Progenitor cell of endocrine pancreas (in vitro differentiated cells): ENCODE results near the gene HAUS6.

- PRO-cap = no peak
Measured at GRCh38 chr9:17905518-17906044, 326.7 kb downstream of the SH3GL2 start.

DNA sequence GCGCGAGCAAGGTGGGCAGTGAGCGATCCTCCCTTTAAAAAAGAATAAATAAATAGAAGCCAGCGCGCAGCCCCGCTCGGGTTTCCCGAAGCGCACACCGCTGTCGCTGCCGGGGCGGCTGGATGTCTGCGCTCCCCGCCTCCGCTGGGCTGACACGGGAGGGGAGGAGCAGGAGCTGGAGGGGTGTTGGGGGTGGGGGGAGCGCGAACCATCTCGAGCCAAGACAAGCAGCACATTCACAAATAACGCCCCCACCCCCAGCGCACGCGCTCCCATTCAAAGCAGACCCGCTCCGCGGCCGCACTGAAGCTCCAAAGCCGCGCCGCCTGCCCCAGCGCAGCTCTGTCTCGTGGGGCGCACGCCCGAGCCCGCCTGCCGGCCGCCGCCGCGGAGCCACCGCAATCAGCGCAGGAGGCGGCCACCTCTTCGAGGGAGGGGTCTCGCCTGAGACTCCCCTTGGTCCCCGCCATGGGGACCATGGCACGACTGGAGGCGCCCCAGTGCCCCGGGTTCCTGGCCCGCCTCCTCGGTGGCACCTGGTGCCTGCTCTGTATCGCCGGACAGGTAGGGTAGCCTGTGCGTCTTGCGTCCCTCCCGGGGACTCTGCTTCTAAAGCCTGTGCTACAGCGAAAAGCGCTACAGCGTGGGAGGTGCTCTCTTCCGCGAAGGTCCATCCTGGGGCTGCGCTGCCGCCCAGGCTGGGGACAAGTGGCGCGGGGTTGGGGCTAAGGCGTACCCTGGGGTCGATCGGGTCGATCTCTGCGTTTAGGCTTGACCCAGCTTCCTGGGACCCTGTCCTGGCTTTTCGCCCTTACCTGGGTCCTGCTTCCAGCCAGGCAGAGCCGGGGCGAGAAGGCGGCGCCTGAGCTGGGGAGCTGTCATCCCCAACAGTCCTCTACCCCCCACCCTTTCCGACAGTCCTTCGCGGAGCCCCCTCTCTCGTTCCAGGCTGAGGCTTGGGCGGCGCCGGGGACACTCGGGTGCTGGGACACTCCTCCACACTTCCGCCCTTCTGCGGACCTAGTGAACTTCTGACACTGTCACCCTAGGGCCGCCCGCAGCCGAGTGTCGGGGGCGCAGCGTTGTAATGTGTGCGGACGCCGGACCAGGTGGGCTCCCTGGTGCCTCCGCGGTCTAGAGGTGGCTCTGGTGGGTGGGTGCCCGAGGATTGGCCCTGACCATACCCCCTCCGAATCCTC lies 327.9 kb downstream of the SH3GL2 start:
- PRO-cap = no peak

DNA sequence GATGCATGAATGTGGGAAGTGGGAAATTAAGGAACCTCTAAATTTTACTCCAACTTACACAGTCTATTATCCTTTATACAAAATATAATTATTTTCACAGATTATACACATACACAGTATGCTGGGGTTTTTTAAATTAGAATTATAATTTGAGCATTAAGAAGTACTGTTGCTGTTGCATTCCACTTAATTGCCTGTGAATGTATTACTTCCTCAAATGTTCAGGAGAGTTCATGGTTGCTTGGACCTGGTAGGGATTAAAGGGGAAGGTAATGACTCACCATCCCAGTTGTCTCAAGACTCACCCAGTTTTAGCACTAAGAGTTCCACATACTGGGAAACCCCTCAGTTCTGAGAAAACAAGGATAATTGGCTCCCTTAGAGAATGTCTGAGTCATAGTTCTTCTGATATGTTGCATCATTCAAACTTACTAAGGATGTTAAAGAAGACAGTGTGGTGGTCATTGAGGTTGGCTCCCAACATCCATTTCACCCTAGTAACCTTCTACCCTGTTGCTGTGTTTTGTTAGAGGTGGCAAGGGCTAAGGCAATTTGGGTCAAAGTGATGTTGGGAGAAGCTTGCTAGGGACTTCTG lies 80.7 kb upstream of the ADAMTSL1 start:
- PRO-cap = no peak

DNA sequence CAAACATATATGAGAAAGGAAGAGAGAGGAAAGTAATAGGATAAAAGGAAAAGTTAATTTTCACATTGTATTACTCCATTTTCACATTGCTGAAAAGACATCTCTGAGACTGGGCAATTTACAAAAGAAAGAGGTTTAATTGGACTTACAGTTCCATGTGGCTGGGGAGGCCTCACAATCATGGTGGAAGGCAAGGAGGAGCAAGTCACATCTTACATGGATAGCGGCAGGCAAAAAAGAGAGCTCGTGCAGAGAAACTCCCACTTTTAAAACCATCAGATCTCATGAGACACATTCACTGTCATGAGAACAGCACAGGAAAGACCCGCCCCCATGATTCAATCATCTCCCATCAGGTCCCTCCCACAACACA lies 227.9 kb downstream of the ADAMTSL1 start:
- PRO-cap = no peak

GRCh38 chr9:19102799-19103482 lies at the start of gene HAUS6:
Gene HAUS6 (minus strand): TSS chr9:19102904.
- PRO-cap = bidirectional peak, plus-strand start at chr9:19103106, minus-strand start at chr9:19102904

DNA sequence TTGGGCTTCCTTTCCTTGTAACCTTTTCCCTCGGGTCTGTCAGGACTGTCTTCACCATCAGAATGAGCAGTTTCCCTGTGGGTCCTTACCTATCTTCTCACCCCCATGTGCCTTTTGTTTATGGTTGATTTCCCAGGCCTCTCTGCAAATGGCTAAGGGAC lies 20.6 kb upstream of the PLIN2 start:
- PRO-cap = no peak

GRCh38 chr9:19375162-19375811 lies 4.7 kb downstream of the RPS6 start:
- PRO-cap = no peak

DNA sequence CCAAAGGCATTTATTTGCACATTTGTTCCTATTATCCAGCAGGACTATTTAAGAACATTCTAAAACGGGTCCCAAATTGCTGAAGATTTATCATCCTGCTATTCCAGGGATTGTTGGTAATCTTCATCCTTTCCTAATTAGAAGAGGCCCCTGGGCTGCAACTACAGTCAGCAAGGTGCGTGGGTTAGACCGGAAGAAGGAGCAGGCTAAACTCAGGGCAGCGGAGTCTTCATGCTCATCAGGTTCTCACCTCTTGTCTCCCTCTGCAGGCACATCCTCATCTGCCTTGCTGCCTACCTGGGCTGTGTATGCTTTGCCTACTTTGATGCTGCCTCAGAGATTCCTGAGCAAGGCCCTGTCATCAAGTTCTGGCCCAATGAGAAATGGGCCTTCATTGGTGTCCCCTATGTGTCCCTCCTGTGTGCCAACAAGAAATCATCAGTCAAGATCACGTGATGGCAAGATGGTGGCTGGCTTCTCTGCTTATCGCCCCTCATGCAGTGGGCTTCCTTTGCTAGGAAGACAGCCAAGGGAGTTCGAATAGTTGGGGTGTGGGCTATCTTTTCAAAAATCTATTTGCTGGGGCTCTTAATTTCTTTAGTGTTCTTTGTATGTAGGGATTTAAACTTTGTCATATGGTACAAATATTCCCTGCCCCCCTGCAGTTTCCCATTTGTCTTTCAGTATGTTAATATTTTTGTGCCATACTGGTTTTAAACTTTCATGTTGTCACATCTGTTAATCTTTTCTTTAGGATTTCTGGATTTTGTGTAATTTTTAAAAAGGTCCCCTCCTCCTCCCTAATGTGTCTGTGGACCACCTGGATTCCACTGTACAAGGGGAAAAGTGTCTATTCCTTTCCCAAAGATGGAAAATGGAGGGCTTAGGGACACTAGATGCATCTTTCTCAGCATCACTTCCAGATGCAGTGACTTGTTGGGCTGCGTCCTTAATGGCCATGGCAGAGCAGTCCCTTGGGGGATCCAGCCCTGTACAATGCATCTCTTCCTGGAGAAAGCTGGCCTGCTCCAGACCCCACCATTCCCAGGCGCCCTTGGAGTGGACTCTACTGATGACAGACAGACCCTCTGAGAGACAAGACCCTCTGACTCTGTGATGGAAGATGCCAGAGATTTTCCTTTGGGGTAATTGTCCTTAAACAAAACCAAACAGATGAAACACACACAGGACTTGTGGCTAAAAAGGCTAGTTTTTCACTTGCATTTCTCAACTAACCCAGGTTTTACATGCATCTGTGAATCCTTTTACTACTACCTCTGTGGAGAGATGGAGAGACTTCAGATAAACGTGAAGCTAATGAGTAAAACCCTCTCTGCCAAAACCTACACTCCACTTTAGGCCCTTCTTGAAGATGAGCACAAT lies 41.9 kb downstream of the ACER2 start:
- PRO-cap = no peak

GRCh38 chr9:19464708-19465200 lies 55.9 kb downstream of the ACER2 start:
- PRO-cap = unidirectional peak, minus-strand start at chr9:19465071

DNA sequence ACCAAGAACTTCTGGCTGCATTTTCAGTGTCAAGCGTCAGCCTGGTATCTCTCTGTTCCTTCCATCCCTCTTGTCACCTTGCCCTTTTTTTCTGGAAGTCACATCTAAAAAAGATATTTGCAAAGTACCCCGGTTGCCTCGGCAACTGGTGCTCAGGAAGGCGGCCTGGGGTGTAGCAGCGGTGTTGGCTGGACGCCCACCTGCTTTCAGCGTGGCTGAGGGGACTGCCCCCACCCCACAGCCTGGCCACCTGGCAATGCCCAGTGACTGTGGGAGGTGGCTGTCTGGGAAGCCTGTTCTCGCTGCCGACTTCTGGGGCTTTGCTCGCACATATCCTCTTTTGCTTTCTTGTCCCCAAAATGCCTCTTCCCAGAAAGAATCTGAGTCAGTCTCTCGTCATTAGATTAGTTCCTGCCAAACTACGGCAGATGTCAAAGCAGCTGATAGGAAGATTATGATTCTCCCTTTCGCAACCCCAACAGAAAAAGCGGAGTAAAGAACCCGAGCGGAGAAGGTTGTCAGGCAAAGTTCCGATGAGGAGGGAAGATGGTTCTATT lies 84.6 kb downstream of the ACER2 start:
- PRO-cap = no peak

DNA sequence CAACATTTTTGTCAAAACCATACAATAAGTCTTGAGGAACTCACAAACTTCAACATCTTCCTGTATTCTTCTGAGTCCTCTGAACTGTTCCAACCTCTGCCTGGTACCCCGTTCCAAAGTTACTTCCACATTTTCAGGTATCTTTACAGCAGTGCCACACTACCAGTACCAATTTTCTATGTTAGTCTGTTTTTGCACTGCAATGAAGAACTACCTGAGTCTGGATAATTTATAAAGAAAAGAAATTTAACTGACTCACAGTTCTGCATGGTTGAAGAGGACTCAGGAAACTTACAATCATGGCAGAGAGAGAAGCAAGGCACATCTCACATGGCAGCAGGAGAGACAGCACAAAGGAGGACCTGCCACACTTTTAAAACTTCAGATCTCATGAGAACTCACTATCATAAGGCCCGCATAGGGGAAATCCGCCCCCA lies 81.1 kb downstream of the MLLT3 start:
- PRO-cap = no peak

GRCh38 chr9:20831159-20831475 lies 147.1 kb downstream of the FOCAD start:
- PRO-cap = no peak

GRCh38 chr9:21527989-21528444 lies 45.9 kb upstream of the IFNE start:
- PRO-cap = no peak

DNA sequence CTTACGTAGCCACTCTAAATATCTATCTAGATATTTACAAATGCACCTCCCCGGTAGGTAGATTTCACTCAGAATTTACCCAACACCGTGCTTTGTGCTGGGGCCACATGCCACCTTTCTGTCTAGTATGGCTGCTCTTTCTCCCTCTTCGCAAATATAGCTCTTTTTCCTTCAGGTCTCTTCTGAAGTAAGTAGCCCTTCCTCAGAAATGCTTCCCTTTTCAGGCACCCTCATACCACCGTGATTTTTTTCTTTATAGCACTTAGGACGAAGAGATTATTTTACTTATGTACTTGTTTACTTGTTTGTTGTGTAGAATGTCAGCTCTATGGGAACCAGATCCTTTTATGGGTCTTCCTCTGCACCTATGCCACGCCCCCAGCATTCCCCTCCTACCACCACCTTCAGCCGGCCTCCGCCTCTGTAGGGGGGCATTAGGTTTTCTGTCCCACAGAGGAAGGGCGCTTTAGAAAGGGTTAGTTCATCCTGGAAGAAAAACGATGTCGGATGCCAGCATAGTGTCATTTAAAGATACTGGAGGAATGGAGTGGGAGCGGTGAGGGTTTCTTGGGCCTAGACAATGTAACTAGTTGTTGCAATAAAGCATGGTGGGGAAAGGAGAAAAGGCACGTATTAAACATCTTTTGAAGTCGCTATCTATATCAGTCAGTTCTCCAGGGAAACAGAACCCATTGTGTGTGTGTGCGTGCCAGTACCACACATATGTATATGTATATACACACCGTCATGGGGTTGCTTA lies 12.6 kb downstream of the CDKN2B start:
- PRO-cap = no peak

- PRO-cap = no peak
Measured at GRCh38 chr9:22079891-22080441, 70.9 kb upstream of the CDKN2B start.

DNA sequence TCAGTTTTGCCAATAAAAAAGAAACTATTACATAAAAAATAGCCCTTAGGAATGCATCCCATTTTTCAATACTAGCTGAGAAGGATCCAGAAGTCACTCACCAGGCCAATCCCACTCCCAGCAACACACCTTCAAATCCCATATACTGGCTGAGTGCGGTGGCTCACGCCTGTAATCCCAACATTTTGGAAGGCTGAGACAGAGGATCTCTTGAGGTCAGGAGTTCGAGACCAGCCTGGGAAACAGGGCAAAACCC lies 388.8 kb downstream of the ELAVL2 start:
- PRO-cap = no peak

DNA sequence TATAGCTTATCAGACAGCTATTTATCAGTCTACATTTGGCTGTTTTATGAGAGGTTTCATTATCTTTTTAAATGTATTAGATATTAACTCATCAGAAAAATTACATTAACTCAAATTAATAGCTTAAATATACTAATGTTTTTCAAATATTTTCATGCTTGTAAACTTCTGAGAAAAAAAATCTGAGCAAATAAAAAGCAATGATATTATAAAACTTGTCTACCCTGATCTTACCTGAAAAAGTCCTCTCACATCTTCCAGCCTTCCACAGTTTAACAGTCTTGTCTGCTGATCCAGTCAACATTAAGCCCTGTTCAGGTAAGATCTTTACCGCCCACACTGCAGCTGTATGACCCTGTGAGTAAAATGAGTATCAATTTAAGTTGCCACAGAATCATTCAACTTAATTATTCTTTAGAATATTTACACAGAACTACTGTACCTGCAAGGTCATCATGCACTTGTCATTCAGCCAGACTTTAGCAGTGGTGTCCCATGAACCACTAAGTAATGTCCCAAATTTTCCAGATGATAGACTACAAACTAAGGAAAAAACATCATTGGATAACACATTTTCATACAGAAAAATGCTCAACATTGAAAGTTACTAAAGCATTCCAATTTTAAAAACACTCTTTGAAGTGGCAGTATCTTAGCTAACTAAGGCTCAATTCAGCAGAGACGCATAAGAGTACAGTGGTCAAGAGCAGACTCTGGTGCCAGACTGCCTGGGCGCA lies 19.0 kb downstream of the PLAA start:
- PRO-cap = no peak

DNA sequence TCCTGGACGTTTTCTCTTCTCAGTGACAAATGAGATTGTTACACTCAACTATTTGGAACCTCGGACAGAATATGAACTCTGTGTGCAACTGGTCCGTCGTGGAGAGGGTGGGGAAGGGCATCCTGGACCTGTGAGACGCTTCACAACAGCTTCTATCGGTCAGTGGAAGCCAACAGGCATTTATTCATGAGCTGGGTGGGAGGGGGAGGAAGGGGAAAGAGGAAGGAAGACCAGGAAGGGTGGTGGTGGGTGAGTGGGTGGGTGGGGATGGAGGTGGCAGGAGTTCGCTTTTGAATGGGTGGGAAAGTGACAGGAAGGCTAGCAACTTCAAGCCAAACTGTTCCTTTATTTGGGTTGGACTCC lies 83.4 kb downstream of the TEK start:
- PRO-cap = no peak

DNA sequence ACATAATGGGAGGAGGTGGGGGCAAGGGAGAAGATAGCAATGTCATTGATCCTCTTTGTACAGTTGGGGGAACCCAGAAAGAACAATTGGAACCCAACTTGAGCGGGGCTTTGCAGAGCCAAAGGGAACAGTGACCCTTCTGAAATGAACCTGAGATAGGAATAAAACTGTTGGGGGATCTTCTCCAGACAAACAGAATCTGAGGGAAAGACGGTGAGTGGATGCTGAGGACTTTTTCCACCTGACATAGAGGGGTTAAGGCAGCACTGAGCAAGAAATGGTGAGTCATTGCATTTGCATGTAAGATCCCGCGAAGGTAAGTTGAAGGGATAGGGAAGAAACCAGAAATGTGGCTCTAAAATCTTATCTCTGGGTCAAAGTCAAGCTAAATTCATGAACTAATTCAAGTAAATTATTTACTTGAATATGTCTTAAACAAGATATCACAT lies 74.3 kb upstream of the EQTN start:
- PRO-cap = no peak

DNA sequence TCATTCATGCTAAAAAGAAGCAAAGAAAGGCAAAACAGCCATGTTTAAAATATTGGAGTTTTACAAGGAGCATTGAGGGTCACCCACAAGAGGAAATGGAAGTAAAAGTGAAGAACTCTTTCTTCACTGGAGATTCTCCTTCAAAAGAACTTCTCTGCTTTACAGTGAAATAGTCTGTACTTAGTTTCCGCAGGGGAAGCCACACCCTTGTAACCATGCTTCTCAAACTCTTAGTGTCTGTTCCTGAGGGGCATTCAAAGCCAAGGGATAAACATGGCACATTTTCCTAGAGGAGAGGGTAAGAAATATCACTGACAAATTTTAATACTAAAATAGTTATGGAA lies 8.6 kb downstream of the C9orf72 start:
- PRO-cap = no peak